Fallopian tube (tissue), 1 donor: ENCODE measurements around a stretch of chr3.

GRCh38 chr3:61251712-61252271, 540 bp upstream of the FHIT start:
- PRO-cap, result no peak

- PRO-cap, result no peak
Observed at GRCh38 chr3:61518609-61519137, 42.7 kb upstream of the PTPRG start.

DNA sequence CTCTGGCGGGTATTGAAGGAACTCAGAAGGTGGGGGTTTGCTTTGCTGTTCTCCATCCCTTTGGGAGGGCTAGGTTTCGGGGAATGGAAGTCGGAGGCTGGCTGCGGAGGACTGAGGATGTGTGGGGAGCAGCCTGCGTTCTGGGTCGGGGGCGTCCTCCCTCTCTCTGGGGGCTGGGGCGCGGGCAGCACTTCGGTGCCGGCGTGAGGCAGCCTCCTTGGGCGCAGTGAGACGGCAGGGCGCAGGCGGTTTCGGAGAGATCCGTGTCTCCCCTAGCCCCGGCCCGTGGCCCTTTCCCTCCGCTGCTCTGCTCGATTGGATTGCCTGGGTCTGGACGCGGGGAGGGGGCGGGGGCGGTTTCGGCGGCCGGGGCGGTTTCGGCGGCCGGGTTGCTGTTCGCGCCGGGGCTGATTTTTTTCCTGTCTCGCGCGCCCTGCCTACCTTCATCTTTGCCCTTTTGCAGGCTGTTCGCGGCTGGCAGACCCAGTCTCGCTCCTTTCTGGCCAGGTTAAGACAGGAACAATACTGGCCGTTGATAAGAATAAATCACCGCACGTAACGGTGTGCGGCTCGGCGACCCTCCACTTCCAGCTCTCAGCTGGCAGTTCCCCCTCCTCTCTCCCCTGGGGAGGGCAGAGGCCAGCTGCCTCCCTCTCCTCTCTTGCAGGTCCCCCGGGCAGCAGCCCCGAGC, 1.6 kb downstream of the PTPRG start:
- PRO-cap, result unidirectional peak, minus-strand start at position 317 of the sequence

DNA sequence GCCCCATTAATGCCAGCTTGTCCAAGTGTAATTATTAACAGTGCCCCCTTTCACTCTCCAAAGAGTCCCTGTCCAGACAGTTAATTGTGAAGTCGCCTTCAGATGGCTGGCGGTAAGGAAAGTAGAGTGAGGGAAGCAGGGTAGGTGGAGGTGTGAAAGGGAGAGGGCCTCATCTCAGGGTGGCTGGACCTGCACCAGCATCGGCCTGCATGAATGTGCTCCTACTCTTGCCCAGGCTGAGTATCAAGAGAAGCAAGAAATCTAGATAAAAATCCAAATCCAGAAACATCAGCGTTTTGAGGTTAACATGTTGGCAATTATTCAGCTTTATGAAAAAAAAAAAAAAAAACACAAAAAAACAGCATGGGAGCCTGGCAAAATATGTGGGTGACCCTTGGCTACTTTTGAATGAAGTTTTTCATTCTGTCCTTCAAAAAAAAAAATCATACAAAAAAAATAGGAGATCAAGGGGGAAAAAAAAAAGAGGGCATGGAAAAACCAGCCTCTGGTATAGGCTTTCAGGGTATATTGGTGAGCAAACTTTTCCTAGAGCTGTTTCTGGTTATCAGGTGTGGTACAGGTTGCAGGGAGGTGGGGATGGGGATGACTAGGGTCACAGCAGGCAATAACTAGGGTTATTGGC, 118.9 kb downstream of the PTPRG start:
- PRO-cap, result no peak

GRCh38 chr3:61805153-61805848, 243.9 kb downstream of the PTPRG start:
- PRO-cap, result no peak

DNA sequence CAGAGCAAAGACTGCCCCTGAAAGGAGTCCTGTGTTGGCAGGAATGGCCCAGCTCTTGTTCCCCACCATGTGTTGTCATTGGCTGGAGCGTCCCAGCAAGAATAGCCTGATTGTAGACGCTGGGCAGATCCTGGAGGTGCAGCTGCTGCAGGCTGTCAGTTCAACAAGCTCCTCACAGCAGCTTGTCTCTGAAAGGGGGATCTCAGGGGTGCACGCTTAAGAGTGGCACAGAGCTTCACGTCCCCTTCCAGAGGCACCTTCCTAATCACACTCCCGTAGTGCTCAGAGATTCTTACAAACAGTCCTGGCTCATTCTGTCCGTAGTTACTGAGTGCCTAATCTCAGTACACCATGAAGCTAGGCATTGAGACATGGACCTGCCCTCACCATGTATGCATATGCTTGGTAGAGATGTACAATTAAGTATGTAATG, 182.9 kb upstream of the C3orf14 start:
- PRO-cap, result no peak

DNA sequence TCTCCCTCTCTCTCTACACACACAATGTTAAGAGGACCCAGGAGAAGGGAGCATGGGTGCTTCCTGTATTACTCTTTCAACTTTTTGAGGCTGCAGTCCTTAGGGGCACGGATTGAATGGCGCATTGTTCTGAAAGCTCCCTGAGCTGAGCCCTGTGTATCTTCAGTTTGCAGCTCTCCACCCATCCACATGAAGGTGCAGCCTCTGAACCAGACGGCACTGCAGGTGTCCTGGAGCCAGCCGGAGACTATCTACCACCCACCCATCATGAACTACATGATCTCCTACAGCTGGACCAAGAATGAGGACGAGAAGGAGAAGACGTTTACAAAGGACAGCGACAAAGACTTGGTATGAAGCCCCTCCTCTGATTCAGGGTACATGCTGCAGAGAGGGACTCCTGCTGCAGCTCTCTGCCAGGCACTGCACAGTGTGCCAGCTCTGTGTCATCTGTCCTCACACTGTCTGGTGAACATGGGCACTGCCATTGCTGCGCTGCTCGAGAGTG, 127.5 kb upstream of the C3orf14 start:
- PRO-cap, result no peak

DNA sequence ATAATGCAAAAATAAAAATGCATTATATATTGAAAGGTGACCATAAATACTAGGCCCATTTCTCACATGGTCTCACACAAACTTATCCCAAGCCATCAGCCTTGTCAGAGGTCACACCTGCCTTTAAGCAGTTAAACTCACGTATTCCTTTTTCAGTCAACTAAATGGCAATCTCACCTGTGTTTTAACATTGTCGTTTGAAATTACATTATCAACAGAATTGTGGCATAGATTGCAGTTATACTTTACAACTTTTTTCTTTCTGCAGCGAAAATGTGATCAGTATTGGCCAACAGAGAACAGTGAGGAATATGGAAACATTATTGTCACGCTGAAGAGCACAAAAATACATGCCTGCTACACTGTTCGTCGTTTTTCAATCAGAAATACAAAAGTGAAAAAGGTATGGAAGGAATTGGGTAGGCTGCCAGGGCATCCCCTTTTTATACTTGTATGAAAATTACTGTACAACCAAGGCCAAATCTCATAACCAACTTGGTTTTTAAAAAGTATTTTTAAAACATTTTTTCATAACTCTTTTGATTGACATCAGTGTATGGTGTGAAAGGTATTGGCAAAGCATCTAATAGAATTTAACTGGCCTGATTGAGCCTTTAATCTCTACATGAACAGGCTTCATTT, 49.9 kb upstream of the C3orf14 start:
- PRO-cap, result no peak

- PRO-cap, result no peak
Observed at GRCh38 chr3:62873253-62873600, 2.0 kb downstream of the CADPS start.

- PRO-cap, result no peak
Observed at GRCh38 chr3:63343487-63344312, 65.6 kb downstream of the SYNPR start.

GRCh38 chr3:63912333-63912952, 48.8 kb downstream of the ATXN7 start:
- PRO-cap, result bidirectional peak, plus-strand start at chr3:63912620, minus-strand start at chr3:63912383

DNA sequence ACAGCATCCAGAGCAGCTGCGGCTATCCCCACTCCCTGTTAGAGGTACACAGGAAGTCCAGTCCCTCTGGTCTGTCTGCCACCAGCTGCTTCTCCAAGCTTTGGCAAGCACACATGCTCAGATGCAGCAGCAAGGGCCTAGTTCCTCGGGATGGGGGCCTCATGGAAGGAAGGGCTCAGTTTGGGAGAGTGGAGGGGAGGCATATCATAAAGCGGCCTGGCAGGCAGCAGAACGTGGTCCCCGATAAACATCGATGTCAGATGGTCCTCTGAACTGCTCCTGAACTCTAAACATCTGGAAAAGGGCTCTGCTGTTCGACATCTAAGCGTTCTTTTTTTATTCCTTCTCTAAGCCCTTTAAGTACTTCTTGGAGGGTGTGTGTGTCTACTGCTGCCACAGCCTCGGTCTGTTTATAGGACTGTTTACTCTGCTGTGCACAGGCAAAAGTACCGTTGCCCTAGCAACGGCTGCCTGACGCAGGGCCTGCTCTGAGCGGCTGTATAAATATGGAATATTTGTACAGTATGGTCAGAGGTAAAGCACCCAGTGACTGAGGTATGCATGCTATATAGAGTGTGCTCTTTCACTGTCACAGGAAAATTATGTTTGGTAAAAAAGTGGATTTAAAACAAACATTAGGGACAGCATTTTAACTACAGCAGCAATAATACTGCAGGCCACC, 74.5 kb downstream of the PRICKLE2 start:
- PRO-cap, result unidirectional peak, minus-strand start at position 408 of the sequence

DNA sequence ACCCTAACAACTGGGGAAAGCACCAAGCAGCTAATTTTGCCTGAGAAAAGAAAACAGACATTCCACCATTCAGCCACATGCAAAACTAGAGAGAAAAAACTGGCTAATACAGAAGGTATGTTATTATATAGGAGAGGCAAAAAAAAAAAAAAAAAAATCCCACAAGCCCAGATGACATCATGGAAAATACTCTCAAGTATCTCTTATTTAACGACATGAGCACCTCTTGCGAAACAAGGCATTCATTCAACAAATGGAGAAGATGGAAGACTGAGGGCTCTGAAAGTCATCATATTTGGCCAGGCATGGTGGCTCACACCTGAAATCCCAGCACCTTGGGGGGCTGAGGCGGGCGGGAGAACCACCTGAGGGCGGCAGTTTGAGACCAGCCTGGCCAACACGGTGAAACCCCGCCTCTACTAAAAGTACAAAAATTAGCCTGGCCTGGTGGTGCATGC, 61.4 kb downstream of the PRICKLE2 start:
- PRO-cap, result no peak

GRCh38 chr3:64345226-64345813, 120.1 kb upstream of the PRICKLE2 start:
- PRO-cap, result bidirectional peak, plus-strand start at chr3:64345628, minus-strand start at chr3:64345452

GRCh38 chr3:64650378-64650838, 37.4 kb downstream of the ADAMTS9 start:
- PRO-cap, result no peak

DNA sequence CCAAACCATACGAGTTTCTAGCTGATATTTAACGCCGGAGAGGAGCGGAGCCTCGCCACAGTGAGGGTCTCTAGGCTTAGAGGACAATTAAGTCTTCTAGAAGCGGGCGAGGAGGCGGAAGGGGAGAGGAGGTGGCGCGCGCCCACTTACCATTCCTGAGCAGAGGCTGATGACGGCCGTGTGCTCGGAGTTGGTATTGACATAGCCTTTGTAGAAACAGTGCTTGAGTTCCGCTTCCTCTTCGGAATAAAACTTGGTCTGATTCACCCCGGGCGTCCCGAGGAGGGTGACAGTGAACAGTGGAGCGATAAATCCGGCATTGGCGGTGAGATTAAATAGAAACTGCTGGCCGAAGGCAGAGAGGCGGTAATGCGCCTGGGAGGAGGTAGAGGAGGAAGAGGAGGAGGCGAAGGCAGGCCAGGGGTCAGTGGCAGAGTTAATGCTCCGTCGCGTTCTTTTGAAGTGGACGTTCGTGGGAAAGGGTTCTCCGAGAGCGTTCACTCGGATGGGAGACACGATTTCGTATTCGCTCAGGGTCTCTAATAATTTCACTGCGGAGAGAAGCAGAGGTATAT, 1.3 kb downstream of the ADAMTS9 start:
- PRO-cap, result no peak

- PRO-cap, result no peak
Observed at GRCh38 chr3:64867003-64867634, 179.3 kb upstream of the ADAMTS9 start.

GRCh38 chr3:64880458-64881250, 192.9 kb upstream of the ADAMTS9 start:
- PRO-cap, result no peak

DNA sequence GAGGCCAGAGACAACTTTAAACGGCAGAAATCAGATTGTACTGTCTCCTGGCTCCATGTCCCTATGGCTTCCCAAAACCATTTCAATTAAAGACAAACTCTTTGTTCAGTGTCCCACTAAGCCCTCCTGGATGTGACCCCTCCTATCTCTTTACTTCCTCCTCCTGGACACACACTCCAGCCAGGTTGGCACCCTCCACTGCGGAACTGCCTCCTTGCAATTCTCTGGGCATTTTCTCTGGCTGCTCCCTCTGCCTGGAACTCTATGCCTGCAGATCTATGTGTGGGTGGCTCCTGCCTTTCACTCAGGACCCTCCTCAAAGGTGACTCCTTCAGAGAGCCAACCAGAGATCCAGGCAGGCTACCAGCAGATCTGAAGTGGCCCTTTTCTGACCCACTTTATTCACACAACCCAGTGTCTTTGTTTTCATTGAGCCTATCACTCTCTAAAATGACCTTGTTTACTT, 626.7 kb downstream of the MAGI1 start:
- PRO-cap, result no peak

- PRO-cap, result no peak
Observed at GRCh38 chr3:65509116-65510068, 529.3 kb downstream of the MAGI1 start.